ENCODE measurements around the gene BSG.

DNA sequence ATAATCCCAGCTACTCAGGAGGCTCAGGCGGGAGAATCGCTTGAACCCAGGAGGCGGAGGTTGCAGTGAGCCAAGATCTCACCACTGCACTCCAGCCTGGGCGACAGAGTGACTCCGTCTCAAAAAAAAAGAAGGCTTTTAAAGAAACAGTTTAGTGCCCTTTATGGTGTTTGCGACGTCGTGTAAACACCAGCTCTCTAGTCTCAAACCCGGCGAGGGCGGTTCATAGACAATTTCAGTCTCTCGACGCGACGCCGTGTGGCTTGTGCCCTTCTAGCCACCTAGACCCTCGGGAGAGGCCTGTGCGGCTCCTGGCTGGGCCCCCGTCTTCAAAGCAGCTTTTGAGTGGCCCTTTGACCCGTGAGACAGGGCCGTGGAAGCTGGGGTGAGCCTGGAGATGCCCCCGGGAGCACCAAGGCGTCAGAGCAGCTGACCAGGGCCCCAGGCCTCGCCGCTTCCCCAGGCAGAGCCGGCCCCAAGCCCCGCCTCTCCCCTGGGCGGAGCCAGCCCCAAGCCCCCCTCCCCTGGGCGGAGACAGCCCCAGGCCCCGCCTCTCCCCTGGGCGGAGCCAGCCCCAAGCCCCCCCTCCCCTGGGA, 5.0 kb upstream of the MADCAM1 start:
- RRBS = 64% methylated on average over 5 of the region's 31 CpGs

GRCh38 chr19:572052-572712, at the start of gene BSG:
Gene BSG (plus strand): TSS chr19:572596.
- RRBS = 2% methylated on average over 44 of the region's 80 CpGs

DNA sequence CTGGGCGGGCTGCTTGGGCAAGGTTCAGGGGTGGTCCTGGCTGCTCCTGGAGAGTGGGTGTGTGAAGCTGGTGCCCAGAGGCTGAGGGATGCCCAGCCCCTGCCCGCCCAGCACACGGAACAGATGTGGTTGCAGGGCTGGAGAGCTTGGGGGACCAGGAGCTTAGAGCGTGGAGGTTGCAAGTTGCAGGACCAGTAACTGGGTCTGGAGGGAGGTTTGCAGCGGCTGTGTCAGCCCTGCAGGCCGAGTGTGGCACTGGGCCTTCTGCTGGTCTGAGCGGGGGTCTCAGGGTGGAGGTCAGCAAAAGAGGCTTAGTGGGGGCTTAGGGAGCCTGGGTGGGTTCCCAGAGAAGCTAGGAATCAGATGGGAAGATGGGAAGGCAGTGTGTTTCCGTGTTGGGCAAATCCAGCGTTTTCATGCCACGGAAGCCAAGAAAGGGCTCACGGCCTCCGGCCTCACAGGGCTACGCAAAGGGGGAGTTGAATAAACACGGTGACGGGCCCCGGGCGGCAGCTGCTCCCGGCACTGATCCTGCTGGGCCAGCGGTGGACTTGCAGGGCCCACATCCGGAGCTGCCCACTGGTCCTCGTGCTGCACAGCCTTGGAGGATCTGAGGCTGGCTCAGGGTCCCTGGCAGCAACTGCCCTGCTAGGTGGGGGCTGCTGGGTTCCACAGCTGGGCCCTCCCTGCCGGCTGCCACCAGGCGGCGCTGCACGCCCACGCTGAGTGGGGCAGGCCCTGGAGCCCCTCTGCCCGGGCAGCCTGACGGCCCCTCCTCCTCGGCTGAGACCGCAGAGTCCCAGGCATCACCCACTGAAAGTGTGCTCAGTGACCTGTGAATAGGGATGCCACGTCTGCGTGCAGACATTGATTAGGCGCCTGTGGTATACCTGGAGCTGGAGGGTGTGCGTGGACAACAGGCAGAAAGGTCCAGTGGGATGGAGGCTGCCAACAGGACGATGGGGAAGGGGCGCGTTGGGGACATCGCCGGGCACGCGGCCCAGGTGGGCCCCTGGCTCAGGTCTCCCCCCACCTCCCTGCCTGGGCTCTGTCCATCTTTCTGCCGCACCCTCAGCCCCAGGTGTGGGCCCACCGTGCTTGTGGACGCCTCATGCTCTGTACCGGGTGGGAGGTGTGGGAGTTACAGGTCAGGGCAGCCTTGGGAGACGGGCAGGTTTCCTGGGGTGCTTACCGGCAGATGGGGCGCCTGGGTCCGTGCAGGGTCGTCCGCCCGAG, 5.4 kb upstream of the HCN2 start:
- RRBS = 21% methylated on average over 17 of the region's 52 CpGs

GRCh38 chr19:590290-590694, 611 bp downstream of the HCN2 start:
- RRBS = 4% methylated on average over 35 of the region's 61 CpGs

GRCh38 chr19:675093-675284, 1.2 kb upstream of the FSTL3 start:
- RRBS = no CpG with 5 or more reads among the region's 4 CpGs

DNA sequence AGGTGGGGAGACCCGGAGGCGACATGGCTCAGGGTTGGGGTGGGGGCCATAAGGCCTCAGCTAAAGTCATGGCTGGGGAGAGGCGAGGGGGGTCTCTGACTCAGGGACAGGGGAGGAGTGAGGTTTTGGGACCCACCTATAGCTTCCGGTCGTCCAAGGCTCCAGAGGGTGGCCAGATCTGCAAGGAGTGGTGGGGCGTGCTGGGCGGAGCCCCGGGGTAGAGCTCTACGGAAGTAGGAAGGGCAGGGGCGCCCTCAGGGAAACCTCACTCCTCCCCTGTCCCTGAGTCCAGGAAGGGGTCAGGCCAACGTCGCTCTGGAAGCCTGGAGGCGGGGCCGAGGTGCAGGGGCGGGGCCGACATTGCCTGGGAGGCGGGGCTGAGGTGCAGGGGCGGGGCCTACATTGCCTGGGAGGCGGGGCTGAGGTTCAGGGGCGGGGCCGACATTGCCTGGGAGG, 5.2 kb upstream of the PALM start:
- RRBS = 21% methylated on average over 5 of the region's 21 CpGs

- RRBS = 36% methylated on average over 14 of the region's 38 CpGs
Measured at GRCh38 chr19:720556-721091, 11.9 kb downstream of the PALM start.

DNA sequence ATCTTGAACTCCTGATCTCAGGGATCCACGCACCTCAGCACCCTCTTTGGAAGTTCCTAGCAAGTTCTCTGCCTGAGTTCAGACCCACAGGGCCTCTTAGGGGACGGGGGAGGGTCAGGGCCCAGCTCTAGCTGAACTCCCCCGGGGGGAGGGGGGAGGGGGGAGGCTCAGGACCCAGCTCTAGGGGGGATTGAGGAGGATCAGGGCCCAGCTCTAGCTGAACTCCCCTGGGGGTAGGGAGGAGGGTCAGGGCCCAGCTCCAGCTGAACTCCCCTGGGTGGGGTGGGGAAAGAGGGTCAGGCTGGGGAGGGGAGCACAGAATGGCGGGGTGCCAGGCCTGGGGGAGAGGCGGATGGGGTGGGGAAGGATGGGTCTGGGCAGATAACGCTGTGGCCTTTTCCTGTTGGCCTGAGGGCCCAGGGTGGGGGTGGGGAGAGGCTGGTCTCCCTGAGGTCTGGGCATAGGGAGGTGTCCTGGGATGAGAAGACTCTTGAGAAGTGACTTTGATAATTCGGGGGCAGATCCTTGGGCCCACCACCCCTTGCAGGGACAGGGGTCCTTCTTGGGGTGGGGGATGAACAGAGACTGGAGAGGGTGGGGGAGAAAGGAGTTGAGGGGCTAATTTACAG, 5.5 kb upstream of the PTBP1 start:
- RRBS = no CpG with 5 or more reads among the region's 7 CpGs

DNA sequence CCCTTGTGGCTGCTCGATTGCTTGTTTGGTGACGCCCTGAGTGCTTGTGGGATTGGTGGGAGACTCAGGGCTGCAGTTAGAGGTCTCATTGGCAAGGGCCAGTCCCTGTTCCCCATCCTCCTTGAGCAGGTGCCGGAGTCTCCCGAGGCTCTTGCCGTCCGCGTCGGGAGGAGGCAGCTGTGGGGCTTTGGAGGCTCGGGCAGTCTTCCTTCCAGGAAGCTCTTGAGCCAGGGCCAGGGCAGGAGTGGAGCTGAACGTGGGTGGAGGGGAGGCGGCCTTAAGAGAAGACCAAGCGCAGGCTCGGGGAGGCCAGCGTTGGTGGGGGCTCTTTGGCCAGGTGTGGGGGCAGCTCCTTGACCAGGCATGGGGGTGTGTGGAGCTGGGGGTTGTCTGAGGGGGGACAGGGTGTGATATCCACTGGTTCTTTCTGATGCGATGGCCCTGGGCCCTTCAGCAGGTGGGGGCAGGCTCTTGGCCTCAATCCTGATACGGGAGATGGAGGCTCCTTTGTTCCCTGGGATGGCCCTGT, 4.9 kb downstream of the PTBP1 start:
- RRBS = no CpG with 5 or more reads among the region's 16 CpGs

DNA sequence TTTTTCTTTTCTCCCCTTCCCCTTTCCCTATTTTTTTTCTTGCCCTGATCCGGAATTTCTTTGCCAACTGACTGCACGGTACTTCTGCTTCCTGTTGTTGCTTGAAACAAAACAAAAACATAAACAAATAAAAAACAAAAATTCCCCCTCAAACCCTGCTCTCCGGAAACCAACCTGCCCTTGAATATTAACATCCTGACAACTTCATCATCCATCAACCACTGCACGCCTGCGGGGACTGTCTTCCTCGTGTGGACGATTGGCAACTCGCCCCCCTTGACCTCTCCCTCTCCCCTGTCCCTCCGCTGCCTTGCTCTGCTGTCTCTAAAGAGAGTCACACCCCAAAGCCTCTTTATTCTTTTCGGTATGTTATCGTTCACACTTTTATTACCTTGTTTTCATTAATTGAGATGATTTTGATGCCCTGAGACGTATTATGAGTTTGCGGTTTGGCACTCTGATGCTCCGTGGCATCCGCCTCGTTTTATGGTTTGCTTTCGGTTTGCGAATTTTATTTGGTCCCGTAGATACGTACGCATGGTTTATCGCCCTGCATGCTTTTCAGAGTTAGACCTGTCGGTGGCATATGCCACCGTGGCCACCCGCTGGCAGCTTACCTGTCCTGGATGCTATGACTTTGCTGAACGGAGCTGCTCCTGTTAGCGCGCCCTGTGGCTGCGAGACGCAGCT, 10.4 kb downstream of the PTBP1 start:
- RRBS = no CpG with 5 or more reads among the region's 30 CpGs

DNA sequence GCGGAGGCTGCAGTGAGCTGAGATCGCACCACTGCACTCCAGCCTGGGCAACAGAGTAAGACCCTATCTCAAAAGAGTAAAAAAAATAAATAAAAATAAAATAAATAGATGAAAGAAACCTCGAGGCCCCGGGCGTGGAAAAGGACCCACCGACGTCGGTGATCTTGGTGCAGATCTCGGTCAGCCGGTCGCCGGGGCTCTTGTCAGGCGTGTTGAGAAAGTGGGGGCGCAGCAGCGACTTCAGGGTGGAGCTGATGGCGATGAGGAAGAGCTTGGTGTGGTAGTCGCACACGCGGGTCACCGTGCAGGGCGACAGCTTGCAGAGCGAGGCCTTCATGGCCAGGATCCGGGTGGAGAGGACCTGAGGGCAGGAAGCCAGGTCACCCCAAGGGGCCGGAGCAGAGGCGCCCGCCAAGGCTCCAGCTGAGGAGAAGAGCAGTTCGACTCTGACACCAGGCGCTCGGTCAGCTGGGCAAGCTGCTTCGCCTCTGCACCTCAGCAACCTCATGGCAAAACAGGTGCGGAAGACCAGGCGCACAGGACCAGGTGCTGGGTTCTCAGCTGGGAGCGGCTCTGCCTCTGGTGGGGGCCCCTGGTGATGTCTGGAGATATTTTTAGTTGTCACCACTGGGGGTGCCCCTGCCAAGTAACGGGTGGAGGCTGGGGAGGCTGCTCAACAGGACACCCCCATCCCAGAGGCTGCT, 15.8 kb downstream of the CFD start:
- RRBS = 93% methylated on average over 9 of the region's 34 CpGs

- RRBS = 4% methylated on average over 31 of the region's 62 CpGs
Measured at GRCh38 chr19:917543-918166, 522 bp downstream of the KISS1R start.

DNA sequence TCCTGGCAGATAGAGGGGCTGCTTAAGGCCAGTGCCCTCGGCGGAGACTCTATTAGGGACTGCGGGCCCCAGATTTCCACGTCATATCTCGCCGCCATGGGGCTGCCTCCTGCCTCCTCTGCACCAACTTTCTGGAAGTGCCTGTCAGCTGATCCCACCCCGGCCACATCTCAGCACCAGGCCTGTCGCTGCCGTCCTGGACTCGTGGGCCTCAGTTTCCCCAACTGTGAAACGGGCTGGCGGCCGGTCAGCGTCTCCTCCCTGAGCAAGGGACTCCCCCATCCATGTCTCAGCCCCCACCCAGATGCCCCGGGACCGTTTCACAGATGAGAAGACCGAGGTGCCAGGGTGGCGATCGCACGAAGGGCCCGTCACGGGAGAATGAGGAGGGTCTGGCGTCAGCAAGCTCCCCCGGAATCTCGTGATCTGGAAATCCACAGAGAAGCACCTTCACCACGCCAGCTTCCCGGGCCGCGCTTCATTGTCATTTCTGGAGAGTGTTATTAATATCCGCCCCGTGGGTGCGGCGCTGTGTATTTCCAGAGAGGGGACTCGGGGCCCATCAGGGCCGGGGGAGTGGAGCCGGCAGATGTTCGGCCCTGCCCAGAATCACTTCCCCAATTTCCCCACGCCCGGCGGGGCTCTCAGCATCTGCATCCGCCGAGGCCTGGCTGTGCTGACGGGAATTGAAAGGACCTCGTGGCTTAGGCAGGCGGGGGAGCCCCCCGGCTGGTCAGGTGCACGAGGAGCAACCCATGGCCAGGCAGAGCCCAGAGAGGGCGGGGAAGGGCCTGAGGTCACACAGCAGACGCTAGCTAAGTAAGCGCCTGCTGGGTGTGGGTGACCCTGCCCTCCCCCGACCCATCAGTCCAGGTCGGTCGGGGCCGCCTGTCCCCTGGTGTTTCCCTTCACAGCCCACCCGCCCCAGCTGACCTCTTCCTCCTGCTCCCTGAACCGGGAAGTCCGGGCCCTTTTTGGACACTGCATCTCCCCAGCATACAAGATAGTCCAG, 21.7 kb downstream of the ARID3A start:
- RRBS = 85% methylated on average over 22 of the region's 57 CpGs

- RRBS = 33% methylated on average over 14 of the region's 35 CpGs
Measured at GRCh38 chr19:956166-956878, 27.8 kb upstream of the WDR18 start.

GRCh38 chr19:958821-959980, 24.9 kb upstream of the WDR18 start:
- RRBS = 94% methylated on average over 8 of the region's 47 CpGs

- RRBS = no CpG with 5 or more reads among the region's 12 CpGs
Measured at GRCh38 chr19:959981-960378, 24.2 kb upstream of the WDR18 start.

- RRBS = 87% methylated on average over 3 of the region's 33 CpGs
Measured at GRCh38 chr19:971789-972803, 12.0 kb upstream of the WDR18 start.

- RRBS = no CpG with 5 or more reads among the region's 26 CpGs
Measured at GRCh38 chr19:995157-995915, 4.9 kb upstream of the GRIN3B start.

DNA sequence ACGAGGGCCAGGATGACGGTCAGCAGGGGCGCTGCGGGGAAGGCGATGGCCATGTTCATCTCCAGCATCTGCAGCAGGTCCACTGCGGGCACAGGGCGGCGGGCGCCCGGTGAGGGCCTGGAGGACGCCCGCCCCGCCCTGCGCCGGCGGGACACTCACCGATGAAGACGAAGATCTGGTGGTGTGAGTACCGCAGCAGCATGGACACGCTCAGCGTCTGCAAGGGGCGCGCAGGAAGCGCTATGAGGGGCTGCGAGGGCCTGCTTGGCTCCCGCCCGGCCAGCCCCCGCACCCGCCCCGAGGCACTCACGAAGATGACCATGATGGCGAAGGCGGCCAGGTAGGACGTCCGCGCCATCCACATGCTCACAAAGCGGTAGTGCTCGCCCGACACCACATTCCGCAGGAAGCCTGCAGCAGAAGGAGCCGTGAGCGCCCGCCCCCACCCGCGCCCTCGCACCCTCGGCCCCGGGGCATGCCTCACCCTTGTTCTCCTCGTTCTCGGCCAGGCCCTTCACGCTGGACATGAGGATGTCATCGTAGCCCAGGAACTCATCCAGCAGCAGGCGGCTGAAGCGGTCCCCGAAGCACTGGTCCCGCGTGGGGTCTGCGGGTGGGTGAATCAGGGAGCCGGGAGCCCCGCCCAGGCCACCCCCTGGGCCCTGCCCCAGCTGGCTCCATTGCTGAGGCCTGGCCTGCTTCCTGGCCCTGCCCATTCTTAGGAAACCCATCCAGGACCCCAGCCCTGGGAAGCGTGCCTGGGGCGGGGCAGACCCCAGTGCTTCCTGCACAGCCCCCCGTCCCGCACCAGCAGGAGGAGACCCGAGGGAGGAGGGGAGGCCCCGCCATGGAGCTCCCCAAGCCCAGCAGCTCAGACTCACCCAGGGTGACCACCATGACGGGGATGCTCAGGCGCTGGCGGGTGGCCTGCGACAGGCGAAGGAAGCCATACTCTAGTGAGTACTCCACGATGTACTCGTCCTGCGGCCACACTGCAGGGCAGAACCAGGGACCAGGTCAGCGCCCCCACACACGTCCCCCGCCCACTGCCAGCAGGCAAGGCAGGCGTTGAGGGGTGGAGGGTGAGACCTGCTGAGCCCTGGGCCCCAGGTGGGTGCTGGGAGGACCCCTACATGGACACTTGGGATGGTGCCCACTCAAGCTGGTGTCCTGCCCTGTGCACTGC, 8.9 kb downstream of the TMEM259 start:
- RRBS = 97% methylated on average over 6 of the region's 78 CpGs

GRCh38 chr19:1021451-1021975, 590 bp upstream of the TMEM259 start:
- RRBS = no CpG with 5 or more reads among the region's 29 CpGs

All from islet of Langerhans (tissue), 1 donor.